Fibroblast of villous mesenchyme (primary cell): ENCODE measurements around the gene CCDC127.

GRCh38 chr5:53226-54257, 38.4 kb upstream of the PLEKHG4B start:
- CAGE, long polyA plus RNA, result no peak

DNA sequence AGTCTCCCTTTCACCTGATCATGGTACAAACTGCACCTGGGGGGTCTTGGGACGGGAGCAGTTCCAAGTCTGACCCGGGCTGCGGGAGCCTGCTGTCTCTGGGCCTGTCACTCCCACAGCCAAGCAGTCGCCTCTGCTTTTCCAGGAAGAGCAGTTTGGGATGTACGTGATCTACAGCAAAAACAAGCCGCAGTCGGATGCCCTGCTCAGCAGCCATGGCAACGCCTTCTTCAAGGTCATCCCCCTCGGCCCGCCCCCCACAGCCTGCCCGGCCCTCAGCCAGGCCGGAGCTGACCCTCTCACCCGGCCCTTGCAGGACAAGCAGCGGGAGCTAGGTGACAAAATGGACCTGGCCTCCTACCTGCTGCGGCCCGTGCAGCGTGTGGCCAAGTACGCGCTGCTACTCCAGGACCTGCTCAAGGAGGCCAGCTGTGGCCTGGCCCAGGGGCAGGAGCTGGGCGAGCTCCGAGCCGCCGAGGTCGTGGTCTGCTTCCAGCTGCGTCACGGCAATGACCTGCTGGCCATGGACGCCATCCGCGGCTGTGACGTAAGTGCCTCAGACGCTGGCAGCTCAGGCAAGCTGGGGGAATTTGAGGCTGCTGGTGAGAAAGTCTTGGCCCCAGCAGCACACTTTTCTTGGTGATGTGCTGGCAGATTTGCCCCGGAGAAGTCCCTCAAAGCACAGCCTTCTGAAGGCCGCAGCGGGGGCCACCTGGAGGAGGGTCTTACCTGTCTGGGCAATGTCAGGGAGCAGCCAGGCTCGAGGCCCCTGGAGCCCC, 20.2 kb upstream of the LRRC14B start:
- CAGE, long polyA plus RNA, result no peak

GRCh38 chr5:200826-201575, 9.7 kb downstream of the LRRC14B start:
- CAGE, long polyA plus RNA, result no peak

- CAGE, long polyA plus RNA, result start-site peak on the minus strand at chr5:218126-218144, 22 and 19 reads in 2 replicates; start-site peak on the plus strand at chr5:218309-218352, 72 and 65 reads in 2 replicates
These were observed at the start of gene CCDC127 for GRCh38 chr5:217373-218459. Gene CCDC127 (minus strand): TSS chr5:218153.

GRCh38 chr5:225713-226317, 7.7 kb downstream of the SDHA start:
- CAGE, long polyA plus RNA, result no peak

DNA sequence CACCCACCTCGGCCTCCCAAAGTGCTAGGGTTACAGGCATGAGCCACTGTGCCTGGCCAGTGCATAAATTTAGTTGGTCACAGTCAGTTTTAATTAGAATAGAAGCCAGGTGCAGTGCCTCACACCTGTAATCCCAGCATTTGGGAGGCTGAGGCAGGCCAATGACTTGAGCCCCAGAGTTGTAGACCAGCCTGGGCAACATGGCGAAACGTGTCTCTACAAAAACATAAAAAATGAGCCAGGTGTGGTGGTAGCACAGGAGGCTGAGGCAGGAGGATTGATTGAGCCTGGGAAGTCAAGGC, 17.8 kb upstream of the PDCD6 start:
- CAGE, long polyA plus RNA, result no peak

DNA sequence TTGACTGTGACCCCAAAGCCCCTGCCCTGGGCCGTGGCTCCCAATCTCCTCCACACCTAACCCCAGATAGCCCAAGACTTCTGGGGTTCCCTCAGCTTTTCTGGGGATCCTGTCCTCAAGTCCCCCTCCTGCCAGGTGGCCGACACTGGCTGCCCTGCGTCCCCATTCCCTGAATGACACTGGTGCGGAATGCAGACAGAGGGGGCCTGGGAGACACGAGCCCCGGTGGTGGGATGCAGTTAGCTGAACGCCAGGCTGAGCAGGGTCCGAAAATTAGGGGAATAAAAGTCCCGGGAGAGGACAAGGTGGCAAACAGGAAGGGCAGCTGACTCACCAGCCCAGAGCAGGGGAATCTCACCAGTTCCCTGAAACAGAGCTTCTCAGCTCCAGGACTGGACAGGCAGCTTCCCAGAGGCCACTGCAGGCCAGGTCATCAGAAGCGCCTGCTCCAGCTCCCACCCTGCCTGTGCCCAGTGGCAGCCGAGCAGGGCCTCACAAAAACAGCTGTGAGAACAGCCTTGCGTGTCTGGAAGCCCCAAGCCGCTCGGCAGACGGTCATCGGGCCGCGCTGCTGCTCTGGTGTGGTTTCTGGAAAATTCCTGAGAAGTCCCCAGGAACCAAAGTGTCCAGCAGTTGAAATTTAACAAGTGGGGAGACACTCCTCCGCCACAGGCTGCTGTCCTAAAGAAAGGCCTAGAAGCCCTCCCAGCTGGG, 47.7 kb upstream of the EXOC3 start:
- CAGE, long polyA plus RNA, result no peak

DNA sequence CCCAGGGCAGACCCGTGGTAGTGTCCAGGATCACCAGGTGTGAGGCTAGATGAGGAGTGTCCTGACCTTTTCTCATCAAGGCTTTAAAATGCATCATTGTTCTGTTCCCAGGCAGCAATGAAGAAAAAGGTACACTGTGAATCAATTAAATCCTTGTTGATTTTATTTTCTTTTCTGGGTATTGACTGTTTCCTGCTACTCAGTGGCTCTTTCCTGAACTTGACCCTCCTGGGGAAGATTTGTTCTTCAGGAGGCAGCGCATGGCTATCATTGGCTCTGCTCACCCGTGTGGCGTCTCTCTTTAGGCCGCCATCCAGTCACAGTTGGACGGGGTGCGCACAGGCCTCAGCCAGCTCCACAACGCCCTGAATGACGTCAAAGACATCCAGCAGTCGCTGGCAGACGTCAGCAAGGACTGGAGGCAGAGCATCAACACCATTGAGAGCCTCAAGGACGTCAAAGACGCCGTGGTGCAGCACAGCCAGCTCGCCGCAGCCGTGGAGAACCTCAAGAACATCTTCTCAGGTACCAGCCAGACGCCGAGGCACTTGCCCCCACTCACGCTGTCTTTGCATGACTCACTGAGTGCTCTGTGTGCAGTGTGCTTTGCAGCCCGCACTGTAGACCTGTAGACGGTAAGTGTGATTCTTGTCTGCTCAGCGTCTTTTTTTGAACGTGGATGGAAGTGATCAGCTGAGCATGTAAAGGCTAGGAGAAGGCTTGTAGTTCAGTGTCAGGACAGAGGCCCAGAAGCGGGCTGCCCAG, 4.4 kb downstream of the EXOC3 start:
- CAGE, long polyA plus RNA, result no peak

GRCh38 chr5:505781-506571, 18.3 kb downstream of the SLC9A3 start:
- CAGE, long polyA plus RNA, result no peak

DNA sequence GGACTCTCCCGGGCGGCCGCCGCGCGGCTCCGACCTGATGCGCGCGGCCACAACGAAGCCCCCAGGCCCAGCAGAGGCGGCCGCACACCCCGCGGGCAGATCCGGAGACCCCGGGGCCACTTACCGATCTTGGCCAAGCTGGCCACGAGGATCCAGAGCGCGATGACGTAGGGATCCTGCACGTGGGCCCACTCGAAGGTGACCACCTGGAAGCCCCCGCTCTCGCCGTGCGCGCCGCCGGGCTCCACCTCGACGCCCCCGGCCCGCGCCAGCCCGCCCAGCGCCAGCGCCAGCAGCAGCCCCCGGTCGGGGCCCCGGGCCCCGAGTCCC, 296 bp downstream of the SLC9A3 start:
- CAGE, long polyA plus RNA, result no peak

DNA sequence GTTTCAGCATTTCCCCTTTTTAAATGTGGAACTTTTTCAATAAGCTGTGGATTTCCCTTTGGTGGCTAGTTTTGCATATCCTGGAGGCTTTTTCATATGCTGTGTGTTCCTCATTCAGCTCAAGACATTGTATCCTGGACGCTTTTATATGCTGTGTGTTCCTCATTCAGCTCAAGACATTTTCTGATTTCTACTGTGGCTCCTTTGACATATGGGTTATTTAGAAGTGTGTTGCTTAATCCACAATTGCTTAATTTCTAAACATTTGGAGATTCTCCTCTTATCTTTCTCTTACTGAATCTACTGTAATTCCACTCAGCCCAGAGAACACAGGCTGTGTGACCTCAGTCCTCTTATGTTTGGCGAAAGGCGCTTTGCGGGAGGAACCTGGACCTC, 5.8 kb upstream of the SLC9A3 start:
- CAGE, long polyA plus RNA, result no peak

DNA sequence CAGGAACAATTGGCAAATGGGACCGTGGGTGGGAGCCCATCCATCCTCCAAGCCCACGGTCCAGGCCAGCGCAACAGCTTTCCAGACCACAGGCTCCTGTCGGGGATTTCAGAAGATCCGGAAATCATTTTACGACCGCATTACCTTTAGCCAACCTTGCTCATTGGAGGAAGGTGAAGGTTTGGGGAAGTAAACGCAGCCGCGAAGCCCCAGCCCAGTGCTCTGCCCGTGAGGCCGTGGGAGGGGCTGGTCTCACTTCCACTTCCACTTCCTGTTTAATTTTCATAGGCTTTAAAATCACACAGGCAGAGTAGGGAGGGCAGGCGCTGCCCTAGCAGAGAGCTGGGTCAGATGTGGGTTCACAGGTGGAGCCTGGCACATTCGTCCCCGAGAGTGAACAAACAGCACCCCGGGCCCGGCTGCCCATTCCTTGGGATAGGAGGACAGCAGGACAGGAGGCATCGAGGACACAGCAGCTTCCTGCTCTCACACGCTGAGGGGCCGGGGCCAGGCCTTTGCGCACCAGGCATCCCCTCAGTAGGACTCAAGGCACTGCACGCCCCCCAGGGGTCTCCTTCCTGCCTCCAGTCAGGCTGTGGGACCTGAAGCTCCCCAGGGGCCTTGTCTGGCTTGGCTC, 19.8 kb upstream of the SLC9A3 start:
- CAGE, long polyA plus RNA, result no peak

- CAGE, long polyA plus RNA, result no peak
These were observed 31.7 kb upstream of the SLC9A3 start for GRCh38 chr5:556007-556344.

- CAGE, long polyA plus RNA, result no peak
These were observed 810 bp upstream of the ZDHHC11B start for GRCh38 chr5:785334-785744.

DNA sequence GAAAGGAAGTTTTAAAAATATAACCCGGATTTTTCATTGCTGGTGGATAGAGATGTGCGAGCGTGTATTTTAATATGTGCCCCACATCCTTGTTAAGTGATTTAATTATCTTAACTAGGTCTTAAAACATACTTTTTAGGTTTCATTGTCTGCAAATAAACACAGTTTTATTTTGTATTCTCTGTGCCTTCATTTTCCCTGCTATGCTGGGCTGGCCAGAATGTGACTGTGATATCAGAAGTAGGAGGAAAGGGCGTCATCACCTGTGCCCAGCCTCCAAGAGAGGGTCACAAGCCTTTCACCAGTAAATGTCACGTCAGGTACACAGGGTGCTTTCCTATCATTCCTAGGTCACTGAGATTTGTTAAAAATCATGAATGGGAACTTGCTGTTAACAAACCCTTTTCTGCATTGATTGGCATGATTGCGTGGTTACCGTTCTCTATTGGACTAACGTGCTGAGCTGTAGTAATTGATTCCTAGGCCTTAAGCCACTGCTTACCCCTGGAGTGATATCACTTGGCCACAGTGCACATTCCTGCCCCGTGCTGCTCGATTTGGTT, 14.9 kb downstream of the ZDHHC11 start:
- CAGE, long polyA plus RNA, result no peak

GRCh38 chr5:869580-870165, 18.9 kb upstream of the ZDHHC11 start:
- CAGE, long polyA plus RNA, result no peak

- CAGE, long polyA plus RNA, result no peak
These were observed 48.0 kb upstream of the NKD2 start for GRCh38 chr5:960582-961082.

- CAGE, long polyA plus RNA, result no peak
These were observed 32.9 kb downstream of the NKD2 start for GRCh38 chr5:1041363-1042064.

GRCh38 chr5:1089567-1090266, 22.1 kb downstream of the SLC12A7 start:
- CAGE, long polyA plus RNA, result no peak

DNA sequence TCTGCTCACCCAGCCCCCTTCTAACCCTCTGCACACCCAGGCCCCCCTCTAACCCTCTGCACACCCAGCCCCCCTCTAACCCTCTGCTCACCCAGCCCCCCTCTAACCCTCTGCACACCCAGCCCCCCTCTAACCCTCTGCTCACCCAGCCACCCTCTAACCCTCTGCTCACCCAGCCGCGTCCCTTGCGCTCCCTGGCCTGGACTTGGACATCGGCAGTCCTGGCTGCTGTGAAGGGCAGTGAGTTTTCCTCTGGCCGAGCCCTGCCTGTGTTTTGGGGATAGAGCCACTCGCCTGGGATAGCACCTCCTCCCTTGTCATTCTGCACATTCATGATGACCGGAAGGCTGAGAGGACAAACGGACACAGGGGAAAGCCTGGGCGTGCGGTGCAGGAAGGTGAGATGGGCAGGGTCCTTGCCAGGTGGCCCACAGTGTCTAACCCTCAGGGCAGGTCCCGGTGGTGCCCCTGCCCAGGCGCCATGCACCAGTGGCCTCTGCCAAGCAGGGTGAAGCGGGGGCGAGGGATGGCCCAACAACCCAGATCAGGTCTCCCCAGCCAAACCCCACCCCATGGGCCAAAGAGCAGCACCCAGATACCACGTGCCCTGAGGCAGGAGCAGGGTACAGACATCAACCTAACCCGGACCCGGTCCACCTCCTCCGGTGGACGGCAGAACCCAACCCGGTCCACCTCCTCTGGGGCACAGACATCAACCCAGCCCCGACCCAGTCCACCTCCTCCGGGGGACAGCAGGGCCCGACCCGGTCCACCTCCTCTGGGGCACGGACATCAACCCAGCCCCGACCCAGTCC, 13.0 kb downstream of the SLC12A7 start:
- CAGE, long polyA plus RNA, result no peak